H9 (cell line): ENCODE measurements around the gene SPPL2A.

DNA sequence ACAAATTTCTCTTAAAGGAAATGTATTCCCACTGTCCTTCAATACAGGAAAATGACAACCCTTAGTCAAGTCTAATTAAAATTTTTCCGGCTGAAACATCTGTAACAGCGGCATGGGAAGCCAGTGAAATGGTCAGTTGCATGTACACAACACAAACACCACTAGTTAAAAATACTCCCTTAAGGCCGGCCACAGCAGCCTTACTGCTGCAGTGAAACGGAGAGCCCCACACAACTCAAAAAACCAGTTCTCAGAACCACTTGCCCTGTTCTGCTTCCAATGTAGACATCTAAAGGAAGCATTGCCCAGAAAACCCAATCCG, 1.8 kb downstream of the FBN1 start:
- PRO-cap, result no peak

GRCh38 chr15:48797828-48798307, 13.0 kb downstream of the CEP152 start:
- PRO-cap, result no peak

GRCh38 chr15:48989113-48990303, 25.8 kb upstream of the SHC4 start:
- PRO-cap, result no peak

DNA sequence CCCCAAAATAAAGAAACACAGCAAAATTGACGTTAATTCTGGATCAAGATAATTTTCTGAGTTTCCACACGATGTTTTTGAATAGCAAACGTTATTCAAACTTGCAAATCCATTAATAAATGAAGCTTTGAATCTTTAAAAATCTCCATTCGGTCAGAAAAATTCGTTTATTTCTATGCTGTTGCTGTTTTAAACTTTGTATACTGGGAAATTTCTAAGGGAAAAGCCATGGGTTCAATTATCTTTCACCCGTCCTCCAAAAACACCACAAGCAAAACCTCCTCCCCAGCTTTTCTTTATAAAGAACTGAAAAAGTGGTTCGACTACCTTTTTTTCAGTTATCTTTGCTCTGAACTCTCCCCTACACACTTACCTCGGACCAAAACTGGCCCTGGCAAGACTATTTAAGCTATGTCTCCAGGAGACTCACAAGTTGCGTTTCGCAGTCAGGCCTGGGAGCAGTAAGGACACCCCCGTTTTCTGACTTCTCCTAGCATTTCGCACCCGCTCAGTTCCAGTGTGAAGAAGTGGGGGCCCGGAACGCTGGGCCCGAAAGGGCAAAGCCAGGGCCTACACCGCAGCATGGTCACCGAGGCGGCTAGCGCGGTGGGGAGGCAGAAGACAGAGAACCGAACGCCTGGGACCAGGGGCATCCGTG, 663 bp downstream of the COPS2 start:
- PRO-cap, result bidirectional peak, plus-strand start at position 560 of the sequence, minus-strand start at position 376 of the sequence

DNA sequence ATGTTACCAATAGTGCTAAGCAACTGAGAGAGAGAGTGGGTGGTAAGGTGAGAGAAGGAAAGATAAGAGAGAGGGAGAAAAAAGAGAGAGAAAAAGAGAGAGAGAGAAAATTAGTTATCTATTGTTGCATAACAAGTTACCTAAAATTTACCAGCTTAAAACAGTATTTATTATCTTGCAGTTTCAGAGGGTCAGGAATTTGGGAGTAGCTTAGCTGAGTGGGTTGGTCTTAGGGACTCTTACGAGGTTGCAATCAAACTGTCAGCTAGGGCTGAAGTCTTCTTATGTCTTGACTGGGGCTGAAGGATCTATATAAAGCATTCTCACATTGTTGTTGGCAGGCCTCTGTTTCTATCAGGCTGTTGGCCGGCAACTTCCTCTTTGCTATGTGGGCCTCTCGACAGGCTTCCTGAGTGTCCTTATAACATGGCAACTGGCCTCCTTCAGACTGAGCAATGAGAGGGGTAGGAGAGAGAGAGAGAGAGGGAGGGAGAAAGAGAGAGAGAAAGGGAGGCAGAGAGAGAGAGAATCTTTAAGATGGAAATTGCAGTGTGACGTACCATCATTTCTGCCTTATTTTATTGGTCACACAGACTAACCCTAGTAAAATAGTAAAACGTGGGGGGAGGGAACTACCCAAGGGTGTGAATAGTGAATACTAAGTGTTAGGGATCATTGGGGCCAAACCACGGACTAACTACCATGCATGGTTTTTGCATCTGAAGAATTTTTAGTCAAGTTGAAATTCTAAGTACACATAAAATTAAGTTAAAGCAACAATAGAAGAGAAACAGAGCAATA, 16.0 kb downstream of the FGF7 start:
- PRO-cap, result no peak

- PRO-cap, result no peak
Observed at GRCh38 chr15:49468579-49468970, 45.5 kb downstream of the FGF7 start.

DNA sequence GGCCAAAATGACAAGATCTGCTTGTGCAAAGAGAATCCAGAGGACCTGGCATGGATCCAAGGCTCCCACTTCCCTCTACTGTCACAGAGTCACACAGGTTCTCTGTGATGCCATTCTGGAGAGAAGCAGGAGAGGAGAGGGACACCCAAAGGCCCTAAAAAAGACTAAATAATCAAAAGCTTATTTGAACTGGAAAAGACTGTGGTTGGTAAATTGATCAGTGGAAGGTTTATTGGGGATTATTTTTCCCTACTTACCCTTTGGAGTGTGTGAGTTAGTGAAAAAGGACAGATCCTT, 9.4 kb upstream of the ATP8B4 start:
- PRO-cap, result no peak

DNA sequence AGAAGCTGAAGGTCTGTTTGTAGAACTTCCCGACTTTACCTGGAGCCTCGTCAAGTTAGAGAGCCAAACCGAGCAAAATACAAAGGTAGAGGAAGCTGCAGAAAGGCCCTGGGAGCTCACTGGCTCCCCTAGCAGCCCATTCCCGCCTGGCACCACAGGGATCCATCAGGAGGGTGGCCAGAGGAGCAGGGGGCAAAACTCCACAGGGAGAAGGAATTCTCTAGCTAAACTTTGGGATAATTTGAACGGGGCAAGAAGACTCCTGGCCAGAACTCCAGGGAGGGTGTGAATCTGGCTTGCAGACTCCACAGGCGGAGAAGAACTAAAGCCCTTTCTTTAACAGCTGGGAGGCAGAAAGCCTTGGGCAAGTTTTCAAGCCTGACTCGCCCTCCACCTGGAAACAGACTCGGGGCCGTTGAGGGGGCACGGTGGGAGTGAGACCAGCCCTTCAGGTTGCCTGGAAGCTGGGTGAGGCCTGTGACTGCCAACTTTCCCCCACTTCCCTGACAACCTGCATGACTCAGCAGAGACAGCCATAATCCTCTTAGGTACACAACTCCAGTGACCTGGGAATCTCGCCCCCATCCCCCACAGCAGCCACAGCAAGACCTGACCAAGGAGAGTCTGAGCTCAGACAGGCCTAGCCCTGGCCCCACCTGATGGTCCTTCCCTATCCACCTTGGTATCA, 28.5 kb downstream of the SLC27A2 start:
- PRO-cap, result bidirectional peak, plus-strand start at position 633 of the sequence, minus-strand start at position 324 of the sequence

- PRO-cap, result no peak
Observed at GRCh38 chr15:50227033-50227588, 38.4 kb downstream of the HDC start.

DNA sequence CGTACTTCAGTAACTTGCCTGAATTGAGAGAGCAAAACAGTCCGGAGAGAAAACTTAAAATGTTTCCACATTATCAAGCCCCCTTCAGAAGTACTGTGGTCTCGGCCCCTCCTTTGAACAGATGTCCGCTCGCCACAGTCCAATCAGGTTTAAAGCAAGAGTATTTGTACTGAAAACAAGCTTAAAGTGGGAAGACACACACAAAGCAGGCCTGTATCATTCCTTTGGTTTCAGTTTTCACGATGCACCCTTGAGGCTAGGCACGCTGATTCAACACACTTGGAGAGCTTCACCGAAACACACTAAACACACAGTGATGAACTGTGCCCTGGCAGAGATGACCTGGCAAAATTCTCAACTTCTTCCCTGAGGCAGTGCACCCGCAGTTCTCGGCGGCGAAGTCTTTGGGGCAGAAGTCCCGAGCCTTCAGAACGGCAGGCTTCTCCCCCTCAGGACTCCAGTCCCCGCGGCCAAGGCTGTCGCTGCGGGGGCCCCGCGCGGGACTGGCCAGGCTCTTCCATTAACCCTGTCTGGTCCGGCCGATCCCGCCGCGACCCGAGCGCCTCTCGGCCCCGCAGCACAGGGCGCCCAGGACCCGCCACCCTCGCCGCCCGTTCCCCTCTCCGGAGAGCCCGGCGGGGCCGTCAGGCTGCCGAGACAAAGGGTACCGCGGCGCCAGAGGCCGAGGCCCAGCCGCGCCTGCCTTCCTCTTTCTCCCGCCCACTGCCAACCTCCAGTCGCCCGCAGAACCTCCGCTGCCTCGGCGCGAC, 953 bp downstream of the GABPB1 start:
- PRO-cap, result unidirectional peak, plus-strand start at position 87 of the sequence; bidirectional peak, plus-strand start at position 385 of the sequence, minus-strand start at position 304 of the sequence; bidirectional peak, plus-strand start at position 520 of the sequence, minus-strand start at position 623 of the sequence

DNA sequence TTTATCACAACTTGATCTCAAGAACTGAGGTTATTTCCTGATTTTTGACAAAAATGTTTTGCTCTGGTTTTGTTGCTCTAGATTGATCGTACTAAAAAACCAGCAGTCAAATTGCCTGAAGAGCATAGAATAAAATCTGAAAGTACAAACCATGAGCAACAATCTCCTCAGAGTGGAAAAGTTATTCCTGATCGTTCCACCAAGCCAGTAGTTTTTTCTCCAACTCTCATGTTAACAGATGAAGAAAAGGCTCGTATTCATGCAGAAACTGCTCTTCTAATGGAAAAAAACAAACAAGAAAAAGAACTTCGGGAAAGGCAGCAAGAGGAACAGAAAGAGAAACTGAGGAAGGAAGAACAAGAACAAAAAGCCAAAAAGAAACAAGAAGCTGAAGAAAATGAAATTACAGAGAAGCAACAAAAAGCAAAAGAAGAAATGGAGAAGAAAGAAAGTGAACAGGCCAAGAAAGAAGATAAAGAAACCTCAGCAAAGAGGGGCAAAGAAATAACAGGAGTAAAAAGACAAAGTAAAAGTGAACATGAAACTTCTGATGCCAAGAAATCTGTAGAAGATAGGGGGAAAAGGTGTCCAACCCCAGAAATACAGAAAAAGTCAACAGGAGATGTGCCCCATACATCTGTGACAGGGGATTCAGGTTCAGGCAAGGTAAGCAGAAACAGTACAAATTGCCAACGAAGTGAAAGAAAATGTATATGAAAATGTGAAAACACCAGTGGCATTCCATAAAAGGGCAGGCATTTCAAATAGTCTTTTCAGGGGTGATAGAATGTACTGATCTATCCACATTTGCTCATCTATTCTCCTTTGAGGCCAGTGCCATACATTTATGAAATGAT, 57.4 kb downstream of the USP8 start:
- PRO-cap, result no peak

GRCh38 chr15:50536969-50537526, 9.4 kb downstream of the USP50 start:
- PRO-cap, result no peak

DNA sequence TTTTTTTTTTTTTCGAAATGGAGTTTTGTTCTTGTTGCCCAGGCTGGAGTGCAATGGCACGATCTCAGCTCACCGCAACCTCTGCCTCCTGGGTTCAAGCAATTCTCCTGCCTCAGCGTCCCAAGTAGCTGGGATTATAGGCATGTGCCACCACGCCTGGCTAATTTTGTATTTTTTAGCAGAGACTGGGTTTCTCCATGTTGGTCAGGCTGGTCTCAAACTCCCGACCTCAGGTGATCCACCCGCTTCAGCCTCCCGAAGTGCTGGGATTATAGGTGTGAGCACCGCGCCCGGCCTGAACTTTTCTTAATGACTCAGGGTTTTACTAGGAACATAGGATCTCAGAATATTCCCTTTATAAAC, 33.9 kb upstream of the TRPM7 start:
- PRO-cap, result no peak

- PRO-cap, result bidirectional peak, plus-strand start at chr15:50765478, minus-strand start at chr15:50765391; bidirectional peak, plus-strand start at chr15:50765737, minus-strand start at chr15:50765670; bidirectional peak, plus-strand start at chr15:50765857, minus-strand start at chr15:50765829; bidirectional peak, plus-strand start at chr15:50765998, minus-strand start at chr15:50765948
Observed at GRCh38 chr15:50765074-50766346, at the start of gene SPPL2A. Gene SPPL2A, minus strand, starts transcription at chr15:50765706.

GRCh38 chr15:51334080-51334517, 4.3 kb downstream of the CYP19A1 start:
- PRO-cap, result no peak

GRCh38 chr15:51481078-51481587, 139.7 kb downstream of the GLDN start:
- PRO-cap, result no peak

DNA sequence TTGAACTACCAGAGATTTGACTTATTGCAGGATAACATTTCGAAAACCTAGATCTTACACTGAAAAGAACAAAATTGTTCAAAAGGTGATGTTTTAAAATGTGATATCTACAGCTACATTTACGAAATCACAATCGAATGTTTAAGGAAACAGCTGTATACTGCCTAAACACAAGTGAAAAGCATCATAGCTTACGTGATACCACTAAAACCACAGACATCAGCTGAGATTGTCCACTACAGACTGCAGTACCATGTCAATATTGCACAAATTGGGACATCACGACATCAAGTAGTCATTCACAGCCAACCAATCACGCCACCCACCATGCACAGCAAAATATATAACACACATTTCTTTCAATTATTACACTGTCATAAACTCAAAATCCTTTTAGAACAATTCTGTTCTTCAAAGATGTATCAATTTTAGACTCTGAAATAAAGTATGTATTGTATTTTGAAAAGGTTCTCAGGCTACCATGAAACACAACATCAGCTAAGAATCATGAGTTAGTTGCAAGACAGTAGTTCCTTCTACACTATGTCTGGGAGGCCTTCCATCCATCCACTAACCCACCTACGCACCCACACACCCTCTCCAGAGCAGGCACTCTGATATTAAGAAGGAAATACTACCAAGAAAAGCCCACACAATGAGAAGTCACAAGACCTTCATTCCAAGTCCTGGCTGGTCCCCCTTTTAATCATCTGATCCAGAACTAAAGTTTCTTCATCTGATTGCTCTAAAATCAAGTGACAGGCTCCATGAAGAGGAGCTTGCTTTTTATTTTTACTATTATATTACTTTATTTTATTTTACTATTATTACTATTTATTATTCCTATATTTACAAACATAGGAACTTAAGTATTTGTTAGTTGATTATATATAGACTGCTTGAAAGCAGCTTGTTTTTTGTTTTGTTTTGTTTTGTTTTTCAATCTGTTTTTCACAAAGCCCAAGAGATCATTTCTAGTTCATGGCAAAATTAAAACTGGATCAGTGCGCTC, 3.0 kb downstream of the DMXL2 start:
- PRO-cap, result no peak

DNA sequence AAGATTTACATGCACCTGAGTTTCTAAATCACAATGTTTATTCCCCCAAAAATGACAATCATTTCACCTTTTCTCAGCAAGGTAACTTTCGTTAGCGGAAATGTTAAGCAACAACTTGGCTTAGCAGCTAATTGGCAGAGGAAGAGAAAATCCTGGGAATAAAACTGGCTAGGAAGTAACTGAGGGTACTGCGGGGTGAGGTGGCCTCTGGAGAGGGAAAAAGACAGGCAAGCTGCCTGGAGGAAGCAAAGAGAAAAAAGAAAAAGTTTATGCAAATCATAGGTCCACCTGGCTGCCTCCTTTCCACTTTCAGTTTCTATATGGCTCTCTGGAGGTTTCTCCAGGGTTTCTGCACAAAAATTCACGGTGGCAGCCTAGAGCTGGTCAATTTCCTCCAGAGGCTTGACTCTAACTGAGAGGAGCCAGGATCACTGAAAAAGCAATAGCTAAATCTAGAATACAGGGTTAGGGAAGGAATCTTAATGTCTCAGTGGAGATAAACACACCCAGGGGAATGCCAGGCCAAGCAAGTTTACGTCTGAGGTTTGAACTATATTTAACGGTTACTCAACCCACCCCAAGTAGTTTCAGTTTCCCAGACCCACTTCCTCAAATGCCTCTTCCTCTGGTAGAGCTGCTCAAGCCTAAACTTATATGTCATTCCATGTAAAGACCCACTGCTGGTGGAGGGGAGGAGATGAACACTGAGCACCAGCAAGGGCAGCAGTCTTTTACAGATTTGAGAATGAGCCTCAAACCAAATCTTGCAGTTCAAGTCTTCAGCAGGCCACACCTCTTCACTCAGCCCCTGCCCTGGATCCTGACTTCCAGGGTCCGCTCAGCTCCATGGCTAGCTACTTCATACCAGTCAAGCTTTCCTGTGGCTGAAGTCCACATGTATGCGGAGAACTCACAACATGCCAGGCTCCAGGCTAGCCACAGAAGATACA, 5.8 kb downstream of the LYSMD2 start:
- PRO-cap, result no peak

DNA sequence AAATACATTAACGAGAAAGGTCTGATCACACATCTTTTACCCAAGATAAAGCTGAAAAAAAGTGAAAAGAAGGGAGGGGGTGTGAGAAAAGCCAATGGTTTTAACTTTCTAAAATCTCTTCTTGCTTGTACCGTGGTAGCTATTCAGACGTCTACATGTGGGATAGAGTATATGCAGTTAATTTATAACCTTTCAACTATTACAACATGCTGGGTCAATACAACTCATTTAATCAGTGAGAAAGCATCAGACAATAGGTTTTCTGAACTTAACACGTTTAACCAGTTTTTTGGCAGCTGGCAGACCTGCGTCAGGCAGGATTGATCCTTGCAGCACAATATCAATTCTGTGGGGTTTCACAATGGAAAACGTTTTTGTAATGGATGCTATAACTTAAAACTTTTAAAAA, 6.5 kb downstream of the GNB5 start:
- PRO-cap, result no peak

GRCh38 chr15:52232224-52232858, 41.1 kb upstream of the GNB5 start:
- PRO-cap, result no peak